Measurements from ENCODE around the genes MBTPS2 and MAGEB18.

GRCh38 chrX:20218680-20219458 is 47.8 kb downstream of the RPS6KA3 start:
- PRO-cap, 2 experiments = no peak in any of the 2 experiments

- PRO-cap, 2 experiments = no peak in any of the 2 experiments
These were observed 44.0 kb downstream of the RPS6KA3 start for GRCh38 chrX:20222411-20223507.

- PRO-cap, 2 experiments = no peak in any of the 2 experiments
These were observed 15.6 kb downstream of the RPS6KA3 start for GRCh38 chrX:20251101-20251476.

- PRO-cap, 2 experiments = no peak in any of the 2 experiments
These were observed 13.2 kb downstream of the RPS6KA3 start for GRCh38 chrX:20253313-20254065.

GRCh38 chrX:20263225-20263829 is 3.4 kb downstream of the RPS6KA3 start:
- PRO-cap, 2 experiments = peak in 1 of 2 experiments; most common plus-strand start chrX:20263599 (in 1); most common minus-strand start chrX:20263350 (in 1)

DNA sequence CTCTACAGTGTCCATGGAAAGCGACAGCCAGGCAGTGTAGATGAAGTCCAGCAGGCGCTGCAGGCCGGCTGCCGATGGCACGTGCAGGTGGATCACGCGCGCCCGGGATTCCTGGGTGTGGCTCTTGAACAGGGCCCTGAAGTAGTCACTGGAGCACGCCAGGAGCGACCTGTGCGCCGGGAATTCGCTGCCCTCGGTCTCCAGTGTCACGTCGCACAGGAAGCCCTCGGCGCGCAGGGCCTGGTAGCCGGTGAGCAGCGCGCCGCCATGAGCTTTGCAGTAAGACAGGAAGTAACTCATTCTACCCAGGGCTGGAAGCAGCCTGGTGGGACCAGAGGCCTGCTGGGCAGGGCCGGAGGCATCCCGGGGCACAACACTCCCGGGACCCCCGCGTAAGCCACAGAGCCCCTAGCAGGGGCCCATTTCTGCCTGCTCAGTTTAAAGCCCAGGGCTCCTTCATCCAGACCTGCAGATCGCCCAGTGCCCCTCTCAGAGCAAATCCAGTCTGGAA is 586 bp downstream of the KLHL34 start:
- PRO-cap, 2 experiments = peak in 1 of 2 experiments; most common plus-strand start position 334 of the sequence (in 1); most common minus-strand start position 217 of the sequence (in 1)

- PRO-cap, 2 experiments = peak in 2 of 2 experiments; most common plus-strand start chrX:21839654 (in 2); most common minus-strand start chrX:21839521 (in 1)
These were observed at the start of gene MBTPS2 for GRCh38 chrX:21839245-21840355. Gene MBTPS2, plus strand, starts transcription at chrX:21839617.

DNA sequence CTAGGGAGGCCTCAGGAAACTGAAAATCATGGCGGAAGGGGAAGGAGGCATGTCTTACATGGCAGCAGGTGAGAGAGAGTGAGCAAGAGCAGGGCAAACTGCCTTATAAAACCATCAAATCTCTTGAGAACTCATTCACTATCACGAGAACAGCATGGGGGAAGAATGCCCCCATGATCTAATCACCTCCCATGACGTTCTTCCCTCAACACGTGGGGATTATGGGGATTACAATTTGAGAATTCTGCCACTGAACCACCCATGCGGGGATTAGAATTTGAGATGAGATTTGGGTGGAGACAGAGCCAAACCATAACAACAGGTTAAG is 29.8 kb downstream of the PHEX start:
- PRO-cap, 2 experiments = no peak in any of the 2 experiments

- PRO-cap, 2 experiments = no peak in any of the 2 experiments
These were observed 80.8 kb downstream of the CBLL2 start for GRCh38 chrX:22353586-22353871.

DNA sequence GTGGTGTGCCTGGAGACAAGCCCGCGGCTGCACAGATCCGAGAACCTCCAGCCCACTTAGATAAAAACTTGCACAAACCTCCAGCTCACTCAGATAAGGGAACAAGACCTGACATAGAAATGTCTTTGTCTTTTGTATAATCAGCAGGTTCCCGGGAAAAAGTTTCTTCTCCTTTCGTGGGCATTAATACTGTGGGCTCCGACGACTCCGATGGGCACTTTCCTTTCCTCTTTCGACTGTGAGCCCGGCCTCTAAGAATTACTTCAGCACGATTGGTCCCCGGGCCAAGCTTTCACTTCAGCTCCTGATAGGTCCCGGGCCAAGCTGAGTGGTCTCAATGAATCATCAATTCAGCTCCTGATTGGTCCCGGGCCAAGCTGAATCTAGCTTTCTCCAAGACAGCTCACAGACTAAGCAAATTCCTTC is 32.5 kb downstream of the PRDX4 start:
- PRO-cap, 2 experiments = peak in 1 of 2 experiments; most common minus-strand start position 240 of the sequence (in 1)

DNA sequence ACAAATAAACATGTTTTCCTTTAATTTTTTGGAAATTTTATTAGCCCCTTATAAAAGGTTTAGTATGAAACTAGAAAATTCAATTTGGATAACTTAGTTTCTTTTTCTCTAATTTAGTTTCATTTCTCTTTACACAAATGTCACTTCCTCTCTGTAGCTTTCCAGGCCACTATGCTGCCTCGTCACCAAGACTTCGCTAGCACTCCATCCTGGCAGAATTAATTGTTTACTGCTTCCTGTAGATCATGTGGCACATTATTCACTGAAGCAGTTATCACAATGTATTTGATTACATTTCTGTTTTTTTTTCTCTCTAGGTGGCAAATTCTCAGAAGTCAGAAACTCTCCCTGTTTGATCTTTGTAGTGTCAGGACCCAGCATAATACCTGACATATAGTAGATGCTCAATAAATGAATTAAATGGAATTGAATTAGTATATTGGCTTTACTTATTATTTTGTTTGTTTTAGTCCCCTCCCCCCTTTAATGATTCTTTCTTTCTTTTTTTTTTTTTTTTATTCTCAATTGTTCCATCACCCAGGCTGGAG is 9.3 kb upstream of the SAT1 start:
- PRO-cap, 2 experiments = peak in 1 of 2 experiments; most common plus-strand start position 294 of the sequence (in 1); most common minus-strand start position 173 of the sequence (in 1)

DNA sequence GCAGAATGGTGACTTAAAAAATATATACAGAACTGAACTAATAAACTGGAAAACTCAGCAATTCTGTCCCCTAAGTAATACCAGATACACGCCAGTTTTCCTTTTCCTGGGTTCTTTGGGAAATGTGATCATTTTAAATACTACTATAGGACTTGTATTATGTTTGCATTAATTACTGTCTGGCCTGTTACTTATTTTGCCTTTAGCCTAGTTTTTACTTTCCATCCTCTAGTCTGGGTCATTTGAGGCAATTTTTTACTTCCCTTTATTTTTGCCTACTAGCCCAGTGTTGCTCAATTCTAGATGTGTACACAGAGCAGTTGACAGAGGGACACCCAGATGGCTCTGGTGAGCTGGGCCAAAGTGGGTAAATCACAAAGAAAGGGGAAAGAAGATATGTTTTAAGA is 35.9 kb downstream of the APOO start:
- PRO-cap, 2 experiments = no peak in any of the 2 experiments

DNA sequence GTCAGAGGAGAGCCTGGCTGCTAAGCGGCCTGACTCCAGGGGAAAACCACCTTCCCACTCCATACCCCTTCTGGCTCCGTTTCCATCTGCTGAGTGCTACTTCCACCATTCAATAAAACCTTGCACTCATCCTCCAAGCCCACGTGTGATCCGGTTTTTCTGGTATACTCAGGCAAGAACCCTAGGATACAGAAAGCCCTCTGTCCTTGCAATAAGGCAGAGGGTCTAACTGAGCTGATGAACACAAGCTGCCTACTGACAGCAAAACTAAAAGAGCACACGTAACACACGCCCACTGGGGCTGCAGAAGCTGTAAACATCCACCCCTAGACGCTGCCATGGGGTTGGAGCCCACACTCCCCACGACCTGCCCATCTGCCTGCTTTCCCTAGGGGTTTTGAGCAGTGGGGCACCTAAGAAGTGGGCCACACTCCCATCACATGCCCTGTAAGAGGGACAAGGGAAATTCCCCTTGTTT is 24.3 kb downstream of the APOO start:
- PRO-cap, 2 experiments = no peak in any of the 2 experiments

DNA sequence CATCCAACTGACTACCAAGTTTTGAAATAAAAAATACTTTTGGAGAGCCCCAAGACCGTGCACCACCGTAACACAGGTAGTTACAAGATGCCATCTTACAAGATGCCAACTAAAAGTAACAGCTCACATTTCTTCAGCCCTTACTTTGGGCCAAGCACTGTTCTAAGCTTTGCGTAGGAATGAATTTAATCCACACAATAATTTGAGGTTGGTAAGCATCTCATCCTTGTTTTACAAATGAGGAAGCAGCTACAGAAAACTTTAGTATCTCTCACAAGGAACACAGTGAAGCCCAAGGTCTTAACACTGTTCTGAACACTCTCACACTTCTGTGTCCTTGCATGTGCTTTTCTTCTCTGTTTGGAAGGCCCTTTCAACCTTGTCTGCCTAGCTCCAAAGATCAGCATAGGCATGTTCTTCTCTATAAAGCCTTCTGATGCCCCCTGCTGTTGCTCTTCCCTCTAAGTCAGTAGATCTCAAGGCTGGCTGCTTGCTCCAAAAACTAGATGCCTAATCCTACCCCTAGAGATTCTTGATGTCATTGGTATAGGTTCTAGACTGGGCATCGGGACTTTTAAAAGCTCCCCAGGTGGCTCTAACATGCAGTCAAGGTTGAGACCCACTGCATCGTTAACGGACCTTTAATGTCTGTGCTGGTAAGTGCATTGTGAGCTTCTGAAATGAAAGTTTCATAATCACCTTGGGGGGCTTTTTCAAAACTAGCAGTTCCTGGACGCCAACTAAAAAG is 6.0 kb downstream of the APOO start:
- PRO-cap, 2 experiments = no peak in any of the 2 experiments

DNA sequence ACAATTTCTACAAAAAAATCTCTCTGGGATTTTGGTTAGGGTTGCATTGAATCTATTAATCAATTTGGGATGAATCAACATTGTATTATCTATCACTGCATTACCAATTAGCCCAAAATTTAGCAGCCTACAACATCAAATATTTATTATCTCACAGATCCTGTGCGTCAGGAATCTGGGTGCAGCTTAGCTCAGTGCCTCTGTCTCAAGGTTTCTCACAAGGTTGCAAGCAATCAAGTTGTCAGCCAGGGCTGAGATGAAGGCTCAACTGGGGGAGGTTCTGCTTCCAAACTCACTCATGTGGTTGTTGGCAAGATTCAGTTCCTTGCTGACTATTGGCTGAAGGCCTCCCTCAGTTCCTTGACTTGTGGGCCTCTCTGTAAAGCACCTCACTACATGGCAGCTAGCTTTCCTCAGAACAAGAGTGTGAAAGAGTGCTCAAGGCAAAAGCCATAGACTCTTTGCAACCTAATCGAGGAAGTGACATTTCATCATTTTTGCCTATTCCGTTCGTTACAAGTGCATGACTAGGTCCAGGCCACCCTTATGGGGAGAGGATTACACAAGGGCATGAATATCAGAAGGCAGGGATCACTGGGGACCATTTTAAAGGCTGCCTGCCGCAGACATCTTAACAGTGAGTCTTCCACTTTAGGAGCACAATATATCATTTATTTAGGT is 51.9 kb downstream of the CXorf58 start:
- PRO-cap, 2 experiments = peak in 1 of 2 experiments; most common plus-strand start position 392 of the sequence (in 1)

GRCh38 chrX:24133119-24133835 is 16.3 kb upstream of the ZFX start:
- PRO-cap, 2 experiments = no peak in any of the 2 experiments

- PRO-cap, 2 experiments = peak in 2 of 2 experiments; most common plus-strand start chrX:24151154 (in 2); most common minus-strand start chrX:24151172 (in 1)
These were observed 1.7 kb downstream of the ZFX start for GRCh38 chrX:24150828-24152062.

GRCh38 chrX:24292335-24292941 is 21.4 kb downstream of the SUPT20HL2 start:
- PRO-cap, 2 experiments = no peak in any of the 2 experiments

DNA sequence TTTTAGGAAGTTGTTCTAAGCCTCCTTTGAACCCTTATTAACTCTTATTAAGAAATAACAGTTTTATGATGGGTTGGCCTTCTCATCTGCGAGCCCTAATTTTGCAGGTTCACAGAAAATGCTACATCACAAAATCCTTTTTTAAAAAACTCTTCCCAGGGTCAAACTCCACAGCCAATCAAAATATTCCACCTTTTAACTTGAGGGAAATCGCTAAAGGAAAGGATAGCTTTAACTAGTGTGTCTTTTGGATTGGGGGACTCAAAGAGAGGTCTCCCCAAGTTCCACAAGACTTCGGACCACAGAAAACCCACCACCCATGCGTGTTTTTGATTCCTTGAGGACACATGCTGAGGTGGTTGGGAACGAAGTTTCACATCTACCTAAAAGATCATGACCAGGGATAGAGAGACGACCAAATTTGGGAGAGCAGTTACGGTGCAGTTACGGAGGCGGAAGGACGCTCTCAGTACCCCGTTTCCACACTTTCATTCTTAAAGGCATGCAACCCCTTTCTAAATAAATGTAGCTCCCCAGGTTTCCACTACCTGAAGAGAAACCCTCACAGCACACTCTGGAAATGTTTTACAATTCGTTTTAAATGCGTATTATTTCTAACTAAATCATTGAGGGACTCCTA is 1.2 kb downstream of the PCYT1B start:
- PRO-cap, 2 experiments = no peak in any of the 2 experiments

DNA sequence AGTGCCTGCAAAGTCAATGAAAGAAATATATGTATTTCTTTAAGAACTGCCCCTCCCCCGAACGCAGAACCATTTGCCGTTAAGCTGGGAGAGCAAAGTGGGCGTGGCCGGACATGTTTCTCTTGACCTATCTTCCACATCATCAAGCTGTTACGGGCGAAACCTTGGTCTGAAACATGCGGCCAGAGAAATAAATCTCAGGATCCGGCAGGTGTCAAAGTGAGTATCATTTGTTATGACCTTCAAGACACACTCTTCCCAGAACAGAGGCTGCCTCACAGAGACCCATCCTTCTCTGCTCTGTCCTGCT is at the start of gene MAGEB18:
MAGEB18 (plus strand) TSS at position 95 of the 310 bp plus-strand sequence.
- PRO-cap, 2 experiments = no peak in any of the 2 experiments